Neural crest cell (in vitro differentiated cells): ENCODE results near the gene CYS1.

DNA sequence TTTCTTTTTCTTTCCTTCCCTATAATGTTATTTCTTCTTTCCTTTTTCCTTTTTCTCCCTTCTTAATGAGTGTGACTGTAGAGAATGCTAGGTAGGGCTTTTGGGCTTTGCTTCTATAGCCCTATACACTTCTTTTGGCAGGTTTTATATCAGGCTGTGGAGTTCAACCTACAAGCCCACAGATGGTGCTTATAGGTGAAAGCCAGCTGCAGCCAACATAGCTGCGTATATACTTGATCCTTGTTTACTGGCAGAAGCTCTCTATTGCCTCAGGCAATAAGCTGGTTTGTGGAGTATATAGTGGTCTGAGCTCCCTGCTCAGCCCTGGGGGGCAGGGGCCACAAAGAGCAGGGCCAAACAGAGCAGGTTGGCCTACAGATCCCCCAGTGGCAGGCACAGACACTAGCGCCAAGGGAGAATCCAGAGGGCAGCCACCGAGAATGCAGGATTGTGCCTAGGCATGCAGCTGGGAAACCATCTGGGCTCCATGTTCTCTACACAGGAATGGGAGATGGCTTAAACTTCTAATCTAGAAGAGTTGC, 49.3 kb downstream of the MBOAT2 start:
- PRO-cap, result no peak

DNA sequence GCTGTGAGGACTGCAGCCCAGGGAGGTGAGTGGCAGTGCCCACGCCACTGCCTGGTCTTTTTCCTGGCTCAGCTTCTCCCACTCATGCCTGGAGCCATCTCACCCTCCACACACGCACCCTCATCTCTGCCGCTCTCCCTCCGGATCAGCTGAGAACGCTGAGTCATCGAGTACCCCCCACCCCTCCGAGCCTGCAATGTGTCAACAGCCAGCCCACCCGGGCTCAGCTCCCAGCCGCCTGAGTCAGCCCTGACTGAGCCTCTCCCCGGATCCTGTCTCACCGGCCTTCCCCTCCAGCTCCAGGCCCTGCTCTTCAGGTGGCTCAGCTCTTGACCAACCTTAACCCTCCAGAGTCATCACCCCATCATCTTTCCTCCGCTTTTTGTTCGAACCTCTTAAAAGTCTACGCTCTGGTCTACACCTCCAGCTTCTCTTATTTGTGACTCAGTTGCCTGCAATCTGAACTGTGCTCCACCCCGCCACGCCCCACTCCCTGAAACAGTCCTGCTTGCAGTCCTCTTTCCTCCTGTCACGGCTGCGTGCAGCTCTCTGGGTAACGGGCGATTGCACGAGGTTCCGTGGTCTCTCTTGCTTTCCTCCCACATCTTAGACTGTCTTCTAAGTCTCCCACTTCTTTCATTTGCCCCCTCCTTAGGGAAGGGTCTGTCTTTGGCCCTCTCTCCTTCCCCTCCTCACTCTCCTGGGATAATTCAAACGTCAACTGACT, 94.3 kb upstream of the ASAP2 start:
- PRO-cap, result no peak

DNA sequence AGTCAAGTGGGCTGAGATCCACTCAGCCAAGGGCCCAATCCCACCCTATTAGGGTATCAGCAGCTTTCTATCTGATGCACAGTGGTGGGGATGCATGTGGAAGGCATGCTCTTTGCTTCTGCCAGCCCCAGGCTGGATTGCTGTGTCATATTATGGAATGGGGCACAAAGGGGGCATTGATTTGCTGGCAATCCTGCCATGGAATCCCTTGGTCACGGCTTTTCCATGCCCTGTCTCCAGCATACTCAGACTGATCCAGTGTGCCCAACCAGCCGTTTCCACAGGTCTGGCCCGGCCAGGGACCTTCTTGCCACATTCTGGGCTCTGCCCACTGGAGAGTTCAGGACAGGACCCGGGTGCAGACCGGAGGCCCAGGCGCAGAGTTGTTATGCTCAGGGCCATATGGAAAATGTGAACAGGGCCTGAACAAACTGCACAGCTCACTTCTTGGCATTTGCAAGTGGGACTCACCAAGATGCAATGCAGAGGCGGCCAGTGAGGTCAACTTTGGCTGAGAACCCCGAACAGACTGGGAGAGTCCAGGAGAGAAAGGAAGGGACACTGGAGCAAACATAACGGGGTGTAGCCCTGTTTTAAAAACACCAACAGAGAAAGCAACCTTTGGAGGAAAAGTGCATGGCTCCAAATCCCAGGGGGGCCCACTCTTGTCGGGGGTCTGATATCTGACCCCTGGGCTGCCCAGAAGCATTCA, 15.6 kb upstream of the ASAP2 start:
- PRO-cap, result bidirectional peak, plus-strand start at position 334 of the sequence, minus-strand start at position 73 of the sequence

GRCh38 chr2:9423757-9424550, 500 bp downstream of the CPSF3 start:
- PRO-cap, result bidirectional peak, plus-strand start at chr2:9423925, minus-strand start at chr2:9423890

- PRO-cap, result no peak
Observed at GRCh38 chr2:9523734-9524191, 31.9 kb downstream of the ADAM17 start.

DNA sequence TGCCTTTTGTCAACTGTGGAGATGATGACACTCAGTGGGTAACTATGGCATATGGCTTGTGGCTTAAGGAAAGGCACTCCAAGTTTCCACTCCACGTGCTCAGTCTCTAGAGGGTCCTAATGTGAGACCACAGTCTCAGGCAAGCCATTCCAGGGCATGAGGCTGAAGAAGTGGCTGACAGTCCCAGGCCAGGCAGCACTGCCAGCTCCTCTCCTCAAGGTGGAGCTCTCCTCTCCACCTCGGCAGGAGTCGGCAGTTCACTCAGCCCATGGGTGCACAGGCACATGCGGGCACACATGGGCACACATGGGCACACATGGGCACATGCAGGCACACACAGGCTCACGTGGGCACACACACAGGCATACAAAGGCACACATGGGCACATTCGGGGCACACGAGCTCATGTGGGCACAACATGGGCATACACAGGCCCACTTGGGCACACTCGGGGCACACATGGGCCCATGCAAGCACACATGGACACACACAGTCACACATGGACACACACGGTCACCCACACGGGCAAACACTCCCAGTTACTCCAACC, 65.3 kb upstream of the TAF1B start:
- PRO-cap, result no peak

GRCh38 chr2:9801031-9802128, 41.9 kb upstream of the TAF1B start:
- PRO-cap, result no peak

GRCh38 chr2:9809494-9809943, 33.8 kb upstream of the TAF1B start:
- PRO-cap, result no peak

- PRO-cap, result no peak
Observed at GRCh38 chr2:9860150-9860804, 17.0 kb downstream of the TAF1B start.

- PRO-cap, result no peak
Observed at GRCh38 chr2:9934819-9935497, 16.5 kb upstream of the GRHL1 start.

GRCh38 chr2:9951876-9952120, 305 bp downstream of the GRHL1 start:
- PRO-cap, result no peak

DNA sequence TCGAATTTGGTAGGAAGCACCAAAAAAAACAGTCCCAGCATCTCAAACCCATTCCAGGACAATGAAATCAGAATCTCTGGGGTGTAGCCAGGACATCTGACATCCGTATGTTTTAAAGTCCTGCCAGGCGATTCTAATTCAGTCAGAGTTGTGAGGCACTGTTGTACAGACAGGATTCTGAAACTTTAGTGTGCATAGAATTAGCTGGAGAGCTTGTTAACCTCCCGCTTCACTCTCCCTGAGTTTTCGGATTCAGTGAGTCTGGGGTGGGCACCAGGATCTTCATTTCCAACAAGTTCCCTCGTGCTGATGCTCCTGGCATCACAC, 30.8 kb downstream of the GRHL1 start:
- PRO-cap, result no peak

GRCh38 chr2:10079859-10080428, at the start of gene CYS1:
Gene CYS1, minus strand, starts transcription at chr2:10080411.
- PRO-cap, result no peak

DNA sequence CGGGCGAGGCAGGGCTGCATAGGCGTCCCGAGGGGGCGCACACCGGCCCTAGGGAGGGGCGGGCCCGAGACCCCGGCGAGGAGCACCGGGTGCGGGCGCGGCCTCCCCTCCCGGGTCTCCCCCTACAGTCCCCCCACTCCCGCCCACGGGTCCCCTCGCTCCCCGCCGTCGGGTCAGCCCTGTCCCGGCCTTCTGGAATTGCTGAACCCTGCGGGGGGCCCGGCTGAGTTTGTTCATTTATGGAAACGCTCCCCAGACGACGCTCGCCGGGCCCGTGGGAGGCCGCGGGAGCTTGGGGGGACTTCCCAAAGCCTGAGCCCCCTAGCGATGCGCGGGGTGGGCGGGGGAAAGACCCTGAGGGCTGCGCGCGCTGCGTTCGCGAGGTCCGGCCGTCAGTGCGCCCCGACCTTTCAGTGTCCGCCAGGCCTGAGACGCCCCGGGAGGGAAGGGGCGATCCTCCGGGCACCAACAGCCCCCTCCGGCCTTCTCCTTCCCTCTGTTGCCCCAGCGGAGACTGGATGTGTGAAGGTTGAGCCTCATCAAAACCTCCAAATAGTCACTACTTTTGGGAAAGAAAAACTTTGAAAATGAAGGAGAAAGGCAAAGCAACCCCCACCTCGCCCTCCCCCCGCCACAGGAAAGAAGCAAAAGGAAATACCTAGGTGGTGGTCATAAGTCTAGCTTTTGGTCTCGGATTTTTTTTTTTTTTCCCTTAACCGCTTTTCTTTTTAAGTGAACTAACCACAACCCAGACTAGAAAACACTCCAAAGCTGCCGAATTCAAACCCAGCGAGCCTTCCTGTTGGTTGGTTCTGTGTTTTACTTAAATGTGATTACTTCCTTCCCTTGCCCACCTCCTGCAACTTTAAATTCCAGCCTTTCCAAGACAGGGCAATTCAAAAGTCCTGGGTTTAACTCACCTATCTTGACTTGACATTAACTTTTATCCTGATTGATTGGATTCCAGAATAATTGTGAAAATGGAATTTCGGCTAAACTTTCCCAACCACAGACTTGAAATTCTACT, 531 bp upstream of the CYS1 start:
- PRO-cap, result no peak

GRCh38 chr2:10122062-10122432, 492 bp upstream of the RRM2 start:
- PRO-cap, result bidirectional peak, plus-strand start at chr2:10122135, minus-strand start at chr2:10122113; bidirectional peak, plus-strand start at chr2:10122321, minus-strand start at chr2:10122201

- PRO-cap, result no peak
Observed at GRCh38 chr2:10300955-10301735, 1.6 kb upstream of the HPCAL1 start.

- PRO-cap, result bidirectional peak, plus-strand start at chr2:10301971, minus-strand start at chr2:10301907
Observed at GRCh38 chr2:10301736-10302376, 848 bp upstream of the HPCAL1 start.

DNA sequence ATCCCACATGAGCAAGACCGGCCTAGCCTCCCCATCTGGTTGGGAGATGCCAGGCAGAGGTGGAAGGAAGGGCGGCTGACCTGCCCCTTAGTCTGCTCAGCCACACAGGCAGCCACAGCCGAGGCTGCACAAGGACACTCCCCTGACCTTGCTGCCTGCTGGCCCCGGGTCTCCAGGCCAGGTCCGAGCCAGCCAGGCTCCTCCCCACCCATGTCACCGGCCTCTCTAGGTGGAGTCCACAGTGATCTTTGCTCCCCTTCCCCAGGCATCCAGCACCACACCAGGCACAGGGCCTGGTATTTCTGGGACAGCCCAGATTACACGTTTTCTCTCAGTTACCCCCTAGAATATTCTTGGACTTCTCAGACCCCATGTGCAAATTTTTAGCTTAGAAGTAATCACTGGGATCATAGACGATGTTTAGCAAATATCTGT, 47.1 kb downstream of the ODC1 start:
- PRO-cap, result no peak

- PRO-cap, result no peak
Observed at GRCh38 chr2:10426594-10427221, 21.4 kb downstream of the ODC1 start.

DNA sequence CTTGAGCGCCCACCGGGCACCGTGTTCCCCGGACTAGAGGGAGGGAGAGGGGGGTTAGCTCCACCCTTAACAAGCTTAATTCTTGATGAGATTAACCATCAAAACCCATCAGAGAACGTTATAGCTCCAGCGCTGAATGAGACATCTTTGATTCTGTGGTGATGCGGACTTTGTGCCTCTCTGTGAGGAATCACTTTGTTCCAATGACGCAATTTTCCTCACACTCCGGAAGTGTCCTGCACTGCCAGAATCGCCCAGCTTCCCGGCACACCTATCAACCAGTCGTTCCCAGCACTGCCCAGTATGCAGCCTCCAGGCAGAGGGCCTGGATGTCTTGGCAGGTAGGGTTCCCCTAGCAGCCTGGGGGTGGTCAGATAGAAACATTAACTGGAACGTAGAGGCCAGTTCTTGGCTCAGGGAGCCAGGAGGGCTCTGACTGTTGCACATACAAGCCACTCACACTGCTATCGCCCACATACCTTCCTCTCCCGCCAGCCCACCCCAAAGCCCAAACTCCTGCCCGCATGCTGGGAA, 1.9 kb upstream of the ODC1 start:
- PRO-cap, result no peak